AG10803 (cell line): ENCODE measurements around the gene OGFOD2.

- RRBS, result 88% methylated on average over 6 of the region's 16 CpGs
These were observed 28.2 kb downstream of the IL31 start for GRCh38 chr12:122145716-122146310.

DNA sequence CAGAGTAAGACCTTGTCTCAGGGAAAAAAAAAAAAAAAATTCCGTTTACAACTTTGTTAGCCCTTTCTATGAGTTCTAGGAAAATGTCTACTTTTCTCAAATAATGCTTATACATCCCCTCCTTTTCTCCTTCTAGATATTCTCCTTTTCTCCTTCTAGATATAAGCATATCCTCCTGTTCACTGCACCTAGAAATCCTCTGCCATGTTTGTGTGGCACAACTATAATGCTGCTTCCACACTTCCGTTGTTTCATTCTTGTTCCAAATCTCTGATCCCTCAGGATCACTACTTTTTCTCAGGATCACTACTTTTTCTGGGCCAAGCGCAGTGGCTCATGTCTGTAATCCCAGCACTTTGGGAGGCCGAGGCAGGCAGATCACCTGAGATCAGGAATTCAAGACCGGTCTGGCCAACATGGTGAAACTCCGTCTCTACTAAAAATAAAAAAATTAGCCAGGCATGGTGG is 10.0 kb downstream of the B3GNT4 start:
- RRBS, result no CpG with 5 or more reads among the region's 6 CpGs

GRCh38 chr12:122468040-122468477 is 32.7 kb downstream of the ZCCHC8 start:
- RRBS, result no CpG with 5 or more reads among the region's 7 CpGs

DNA sequence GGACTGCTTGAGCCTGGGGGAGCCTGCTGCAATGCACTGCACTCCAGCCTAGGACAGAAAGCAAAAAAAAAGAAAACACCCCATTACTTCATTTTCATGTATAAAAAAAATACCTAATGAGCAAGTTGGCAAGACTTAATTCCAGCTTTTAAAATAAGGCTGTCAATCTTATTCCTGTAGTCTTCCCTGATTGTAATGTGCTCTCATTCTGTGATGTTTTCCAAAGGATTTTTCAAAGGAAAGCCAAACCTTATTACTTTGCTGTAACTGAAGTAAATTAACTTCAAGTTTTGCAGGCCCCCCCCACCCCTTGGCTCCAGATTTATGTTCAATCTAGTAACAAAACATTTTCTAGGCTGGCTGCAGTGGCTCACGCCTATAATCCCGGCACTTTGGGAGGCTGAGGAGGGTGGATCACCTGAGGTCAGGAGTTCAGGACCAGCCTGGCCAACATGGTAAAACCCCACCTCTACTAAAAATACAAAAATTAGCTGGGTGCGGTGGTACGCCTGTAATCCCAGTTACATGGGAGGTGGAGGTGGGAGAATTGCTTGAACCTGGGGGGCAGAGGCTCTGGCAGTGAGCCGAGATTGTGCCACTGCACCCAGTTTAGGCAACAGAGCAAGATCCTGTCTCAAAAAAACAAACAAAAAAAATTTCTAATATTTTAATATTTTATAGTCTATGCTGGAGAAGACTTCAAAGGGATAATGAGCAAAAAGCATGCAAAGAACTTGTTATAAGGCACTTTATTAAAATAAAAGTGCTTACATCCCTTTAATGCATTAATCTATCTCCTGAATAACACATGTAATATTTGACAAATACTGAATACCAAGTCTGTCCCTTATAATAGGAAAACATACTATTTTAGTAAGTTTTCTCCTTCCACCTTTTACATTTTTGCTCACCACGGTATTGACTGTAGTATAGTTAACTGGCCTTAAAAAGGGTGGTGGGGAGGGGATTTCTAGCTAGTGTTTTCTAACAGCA is 3.6 kb upstream of the ZCCHC8 start:
- RRBS, result no CpG with 5 or more reads among the region's 6 CpGs

DNA sequence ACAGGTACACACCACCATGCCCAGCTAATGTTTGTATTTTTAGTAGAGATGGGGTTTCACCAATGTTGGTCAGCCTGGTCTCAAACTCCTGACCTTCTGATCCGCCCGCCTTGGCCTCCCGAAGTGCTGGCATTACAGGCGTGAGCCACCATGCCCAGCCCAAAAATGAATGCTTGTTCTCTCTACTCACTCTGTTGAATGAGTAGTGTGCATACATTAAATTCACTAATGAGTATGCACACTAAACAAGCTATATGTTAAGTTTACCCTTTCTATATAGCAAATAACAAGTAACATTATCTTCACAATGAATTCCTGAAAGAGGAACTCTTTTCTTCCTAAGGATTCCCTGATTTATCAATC is 11.2 kb upstream of the ZCCHC8 start:
- RRBS, result no CpG with 5 or more reads among the region's 4 CpGs

DNA sequence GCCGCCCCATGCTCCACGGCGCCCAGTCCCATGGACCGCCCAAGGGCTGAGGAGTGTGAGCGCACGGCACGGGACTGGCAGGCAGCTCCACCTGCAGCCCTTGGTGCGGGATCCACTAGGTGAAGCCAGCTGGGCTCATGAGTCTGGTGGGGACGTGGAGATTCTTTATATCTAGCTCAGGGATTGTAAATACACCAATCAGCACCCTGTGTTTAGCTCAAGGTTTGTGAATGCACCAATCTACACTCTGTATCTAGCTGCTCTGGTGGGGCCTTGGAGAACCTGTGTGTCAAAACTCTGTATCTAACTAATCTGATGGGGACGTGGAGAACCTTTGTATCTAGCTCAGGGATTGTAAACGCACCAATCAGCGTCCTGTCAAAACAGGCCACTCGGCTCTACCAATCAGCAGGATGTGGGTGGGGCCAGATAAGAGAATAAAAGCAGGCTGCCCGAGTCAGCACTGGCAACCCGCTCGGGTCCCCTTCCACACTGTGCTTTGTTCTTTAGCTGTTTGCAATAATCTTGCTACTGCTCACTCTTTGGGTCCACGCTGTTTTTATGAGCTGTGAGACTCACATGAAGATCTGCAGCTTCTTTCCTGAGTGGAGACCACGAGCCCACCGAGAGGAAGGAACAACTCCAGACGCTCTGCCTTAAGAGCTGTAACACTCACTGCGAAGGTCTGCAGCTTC is 65.4 kb downstream of the KNTC1 start:
- RRBS, result no CpG with 5 or more reads among the region's 21 CpGs

- RRBS, result 89% methylated on average over 4 of the region's 19 CpGs
These were observed 1.1 kb downstream of the HCAR1 start for GRCh38 chr12:122729486-122730008.

DNA sequence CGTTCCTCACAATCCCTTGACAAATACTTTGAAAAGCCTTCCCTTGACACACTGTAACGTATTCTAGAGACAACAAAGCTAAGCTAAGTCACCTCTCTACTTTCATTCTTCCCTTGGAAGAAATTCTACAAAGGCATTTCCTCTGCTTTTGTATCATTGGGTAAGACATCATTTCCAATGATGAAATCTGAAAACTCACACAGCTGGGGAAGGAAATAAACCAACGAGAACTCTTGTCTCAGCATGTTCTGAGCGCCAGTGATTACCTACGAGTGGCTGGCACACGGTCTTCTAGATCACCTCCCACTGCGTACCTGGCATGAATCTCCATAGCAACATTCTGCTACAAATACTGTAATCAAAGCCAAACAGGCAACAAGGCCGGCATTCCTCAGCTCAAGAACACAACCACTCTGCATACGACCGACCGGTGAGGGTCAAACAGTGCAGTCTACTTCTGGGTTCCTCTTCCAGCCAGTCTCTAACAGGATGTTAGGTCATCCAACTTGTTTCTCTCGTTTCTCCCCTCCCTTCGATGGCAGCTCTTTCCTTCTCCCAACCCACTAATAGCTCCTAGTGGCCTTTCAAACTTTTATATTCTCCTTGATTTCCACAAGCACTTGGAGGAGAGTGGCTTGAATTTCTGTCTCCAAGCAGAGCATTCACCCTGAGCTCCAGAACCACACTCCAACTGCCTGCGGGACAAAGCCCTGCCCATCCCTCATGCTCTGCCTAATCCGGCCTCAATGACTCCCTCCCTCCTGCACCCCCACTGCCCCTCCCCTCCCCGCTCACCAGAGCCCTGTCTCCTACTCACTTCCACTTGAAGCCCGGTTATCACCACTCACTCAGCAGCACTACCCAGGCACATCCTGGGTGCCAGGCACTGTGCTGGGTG is 7.5 kb downstream of the VPS37B start:
- RRBS, result 41% methylated on average over 2 of the region's 17 CpGs

- RRBS, result no CpG with 5 or more reads among the region's 42 CpGs
These were observed at the start of gene OGFOD2 for GRCh38 chr12:122975006-122975434. Gene OGFOD2, plus strand, starts transcription at chr12:122975244.

- RRBS, result no CpG with 5 or more reads among the region's 5 CpGs
These were observed 5.2 kb downstream of the MPHOSPH9 start for GRCh38 chr12:123227730-123228217.

GRCh38 chr12:123229043-123229679 is 3.8 kb downstream of the MPHOSPH9 start:
- RRBS, result no CpG with 5 or more reads among the region's 3 CpGs

GRCh38 chr12:123241933-123243205 is 9.1 kb downstream of the MTRFR start:
- RRBS, result no CpG with 5 or more reads among the region's 13 CpGs

GRCh38 chr12:123319651-123320072 is 45.0 kb downstream of the SBNO1 start:
- RRBS, result no CpG with 5 or more reads among the region's 4 CpGs

DNA sequence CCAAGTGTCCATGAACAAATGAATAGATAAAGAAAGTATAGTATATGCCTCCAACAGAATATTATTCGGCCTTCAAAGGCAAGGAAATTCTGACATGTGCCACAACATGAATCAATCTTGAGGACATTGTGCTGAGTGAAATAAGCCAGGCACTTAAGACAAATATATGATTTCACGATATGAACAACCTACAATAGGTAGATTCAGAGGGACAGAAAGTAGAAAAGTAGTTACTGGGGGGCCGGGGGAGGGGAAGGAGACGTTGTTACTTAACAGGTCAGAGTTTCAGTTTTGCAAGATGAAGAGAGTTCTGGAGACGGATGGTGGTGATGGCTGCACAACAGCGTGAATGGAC is 5.4 kb downstream of the RILPL2 start:
- RRBS, result no CpG with 5 or more reads among the region's 6 CpGs

DNA sequence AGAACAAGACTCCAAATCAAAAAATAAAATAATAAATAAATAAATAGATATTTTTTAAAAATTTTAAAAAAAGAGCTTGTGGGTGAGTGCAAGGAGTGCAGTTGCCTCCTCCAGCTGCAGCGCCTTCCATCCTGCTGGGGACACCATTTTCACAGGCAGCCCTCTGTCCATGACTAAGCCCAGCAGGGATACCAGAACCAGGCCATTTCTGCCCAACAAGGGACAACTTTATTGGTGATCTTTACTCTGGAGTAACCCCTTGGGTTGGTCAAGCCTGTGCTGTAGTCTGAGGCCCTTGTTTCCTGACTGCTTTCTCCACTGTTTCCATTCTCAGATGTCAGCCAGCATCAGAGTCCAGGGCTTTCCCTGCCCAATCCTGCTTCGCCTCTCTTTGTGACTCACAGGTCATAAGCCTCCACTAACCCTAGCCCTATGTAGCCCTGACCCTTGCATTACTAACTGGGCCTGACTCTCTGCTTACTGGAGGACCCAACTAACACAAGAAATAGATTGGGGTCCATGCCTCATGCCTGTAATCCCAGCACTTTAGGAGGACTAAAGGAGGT is 8.8 kb upstream of the SNRNP35 start:
- RRBS, result no CpG with 5 or more reads among the region's 2 CpGs

DNA sequence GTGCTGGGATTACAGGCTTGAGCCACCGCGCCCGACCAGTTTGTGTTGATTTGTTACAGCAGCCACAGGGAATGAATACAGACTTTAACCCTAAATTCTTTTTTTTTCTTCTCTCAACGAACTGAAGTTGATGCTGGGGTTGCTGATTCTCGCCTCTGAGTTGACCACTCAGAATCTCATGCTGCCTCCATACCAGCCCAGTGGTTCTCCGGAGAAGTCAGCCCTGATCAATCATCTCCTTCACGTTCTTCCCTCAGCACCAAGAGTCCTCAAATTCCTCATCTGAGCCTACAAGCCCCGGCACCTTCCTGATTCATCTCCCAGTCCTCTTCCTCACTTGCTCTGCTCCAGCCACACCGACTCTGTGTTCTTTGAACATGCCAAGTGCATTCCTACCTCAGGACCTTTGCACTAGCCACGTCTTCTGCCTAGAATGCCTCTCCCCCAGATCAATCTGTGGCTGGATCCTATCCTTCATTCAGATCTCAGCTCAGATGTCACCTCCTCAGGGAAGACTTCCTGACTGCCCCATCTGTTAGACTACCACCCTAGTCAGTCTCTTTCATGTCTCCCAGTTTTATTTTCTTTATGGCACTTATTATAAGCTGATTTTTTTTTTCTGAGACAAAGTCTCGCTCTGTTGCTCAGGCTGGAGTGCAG is 4.7 kb downstream of the RILPL1 start:
- RRBS, result 94% methylated on average over 3 of the region's 11 CpGs

GRCh38 chr12:123531018-123531674 is 2.4 kb downstream of the RILPL1 start:
- RRBS, result no CpG with 5 or more reads among the region's 8 CpGs

DNA sequence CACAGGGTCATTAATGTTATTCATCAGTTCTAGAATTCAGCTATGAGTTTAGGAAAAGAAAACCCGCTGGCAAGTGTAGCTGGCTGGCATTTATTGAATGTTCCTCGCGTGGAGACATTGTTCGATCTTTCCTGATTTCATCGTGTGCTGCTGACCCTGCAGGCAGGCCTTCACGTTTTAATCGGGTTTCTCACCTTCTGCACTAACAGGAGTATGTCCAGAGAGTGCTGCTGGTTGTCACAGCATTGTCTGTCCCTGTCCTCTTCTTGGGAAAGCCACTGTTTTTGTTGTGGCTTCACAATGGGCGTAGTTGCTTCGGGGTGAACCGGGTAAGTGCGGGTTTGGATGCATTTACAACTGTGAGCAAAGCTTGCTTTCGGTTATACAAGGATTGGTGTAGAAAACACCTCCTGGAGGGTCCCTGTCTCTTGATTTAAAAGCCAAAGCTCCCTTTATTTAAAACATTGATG is 11.2 kb upstream of the DNAH10 start:
- RRBS, result no CpG with 5 or more reads among the region's 12 CpGs

DNA sequence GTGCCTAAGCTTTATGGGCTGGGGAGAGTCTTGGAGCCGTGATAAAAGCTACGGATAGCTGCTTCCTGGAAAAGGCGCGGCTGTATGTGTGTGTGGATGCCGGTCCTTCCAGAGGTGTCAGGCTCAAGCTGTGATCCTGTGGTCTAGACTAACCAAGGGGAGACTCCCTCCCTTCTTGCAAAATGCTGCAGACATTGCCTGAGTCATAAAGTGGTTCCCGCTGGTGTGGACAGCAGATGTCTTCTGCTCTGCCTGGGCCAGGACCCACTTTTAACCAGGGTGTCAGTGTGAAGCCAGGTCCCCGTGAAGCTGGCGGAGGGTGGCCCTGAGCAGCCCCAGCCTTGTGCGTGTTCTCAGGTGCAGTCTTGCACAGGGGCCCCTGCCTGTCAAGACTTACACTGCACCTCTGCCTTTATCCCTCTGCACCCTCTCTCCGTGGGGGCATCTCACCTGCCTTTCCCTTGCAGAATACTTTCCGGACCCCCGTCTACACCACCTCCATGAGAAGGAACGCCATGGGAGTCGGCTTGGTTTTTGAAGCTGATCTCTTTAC is 37.7 kb downstream of the CCDC92 start:
- RRBS, result no CpG with 5 or more reads among the region's 14 CpGs

DNA sequence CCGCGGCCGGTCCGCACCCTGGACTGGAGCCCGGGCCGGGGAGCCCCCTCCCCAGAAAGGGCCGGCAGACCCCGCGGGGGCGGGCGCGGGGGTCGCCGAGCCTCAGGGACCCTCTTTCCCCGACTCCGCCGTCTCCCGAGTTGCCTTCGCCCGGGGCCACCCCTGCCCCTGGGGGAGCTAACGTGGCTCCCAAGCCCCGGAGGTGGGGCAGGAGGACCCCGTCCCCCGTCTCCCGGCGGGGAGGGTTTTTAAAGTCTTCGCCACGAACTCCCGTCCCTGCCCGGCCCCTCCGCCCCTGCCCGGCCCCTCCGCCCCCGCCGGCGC is 512 bp downstream of the CCDC92 start:
- RRBS, result 1% methylated on average over 19 of the region's 36 CpGs